T-cell (primary cell): ENCODE measurements around the genes DSG3 and ASXL3.

DNA sequence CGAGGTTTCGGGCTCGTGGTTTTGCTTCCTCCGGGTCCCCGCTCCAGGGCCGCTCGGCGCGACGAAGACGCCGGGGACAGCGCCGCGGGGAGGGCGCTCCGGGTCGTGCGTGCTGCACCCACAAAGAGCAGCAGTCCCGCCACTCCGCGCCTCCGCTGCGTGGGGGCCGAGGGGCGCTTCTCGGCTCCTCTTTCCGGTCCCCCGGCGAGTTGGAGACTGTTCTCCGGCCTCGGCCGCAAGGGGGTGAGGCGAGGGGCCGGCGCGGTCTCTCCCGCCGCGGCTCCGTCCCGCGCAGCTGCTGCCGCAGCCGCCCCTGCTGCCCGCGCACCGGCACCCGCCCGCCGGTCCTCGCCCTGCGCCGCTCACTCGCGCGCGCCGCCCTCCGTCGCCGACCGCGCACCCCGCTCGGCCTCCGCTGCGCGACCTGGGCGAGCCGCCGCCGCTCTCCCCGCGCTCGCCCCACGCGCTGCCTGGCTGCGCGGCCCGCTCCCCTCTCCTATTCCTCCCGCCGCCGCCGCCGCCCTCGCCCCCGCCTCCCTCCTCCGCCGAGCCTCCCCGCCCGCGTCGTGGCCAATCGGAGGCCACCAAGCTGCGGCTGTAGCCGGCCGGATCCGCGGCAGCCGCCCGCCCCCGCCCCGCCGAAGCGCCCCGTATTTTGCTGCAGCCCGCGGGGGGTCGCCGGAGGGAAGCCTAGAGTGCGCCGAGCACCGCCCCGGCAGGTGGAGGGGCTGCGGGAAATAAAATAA lies 740 bp upstream of the CDH2 start:
- PRO-cap, 7 experiments = no peak in any of the 7 experiments

DNA sequence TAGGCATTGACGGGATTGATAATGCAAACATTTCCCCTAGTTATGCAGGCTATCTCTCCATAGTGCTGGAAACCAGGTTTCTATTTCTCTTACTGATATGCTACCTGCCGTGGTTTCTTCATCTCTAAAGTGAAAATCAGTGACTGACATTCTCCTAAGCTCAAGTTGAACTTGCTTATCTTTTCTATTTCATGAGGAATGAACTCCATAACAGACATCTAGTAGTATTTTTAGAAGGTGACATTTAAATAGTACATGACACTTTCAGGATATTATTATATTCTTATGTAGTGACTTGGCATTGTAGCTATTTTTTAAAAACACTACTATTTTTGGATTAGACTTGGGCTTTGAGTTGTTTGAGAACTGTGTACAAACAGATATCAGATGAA lies 1381.8 kb downstream of the DSC3 start:
- PRO-cap, 7 experiments = no peak in any of the 7 experiments

- PRO-cap, 7 experiments = no peak in any of the 7 experiments
These were observed 859 bp upstream of the DSC2 start for GRCh38 chr18:31103036-31103523.

DNA sequence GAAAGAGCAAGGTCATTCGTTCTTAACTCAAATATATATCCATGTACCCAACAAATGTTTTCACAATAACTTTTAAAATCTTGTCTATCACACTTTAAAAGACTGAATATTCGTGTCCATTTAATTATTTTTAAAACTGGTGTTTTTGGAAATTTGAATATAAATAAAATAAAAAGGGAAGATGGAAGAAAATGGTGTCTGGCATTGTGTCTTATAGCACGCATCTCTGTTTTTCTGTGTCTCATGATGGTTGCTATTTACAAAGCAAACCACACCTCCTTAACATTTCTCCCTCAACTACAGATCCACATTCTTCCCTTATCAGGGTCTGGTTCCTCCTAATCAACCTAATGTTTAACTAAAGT lies 55.9 kb upstream of the DSG1 start:
- PRO-cap, 7 experiments = no peak in any of the 7 experiments

- PRO-cap, 7 experiments = no peak in any of the 7 experiments
These were observed 20.6 kb upstream of the DSG3 start for GRCh38 chr18:31426708-31427493.

DNA sequence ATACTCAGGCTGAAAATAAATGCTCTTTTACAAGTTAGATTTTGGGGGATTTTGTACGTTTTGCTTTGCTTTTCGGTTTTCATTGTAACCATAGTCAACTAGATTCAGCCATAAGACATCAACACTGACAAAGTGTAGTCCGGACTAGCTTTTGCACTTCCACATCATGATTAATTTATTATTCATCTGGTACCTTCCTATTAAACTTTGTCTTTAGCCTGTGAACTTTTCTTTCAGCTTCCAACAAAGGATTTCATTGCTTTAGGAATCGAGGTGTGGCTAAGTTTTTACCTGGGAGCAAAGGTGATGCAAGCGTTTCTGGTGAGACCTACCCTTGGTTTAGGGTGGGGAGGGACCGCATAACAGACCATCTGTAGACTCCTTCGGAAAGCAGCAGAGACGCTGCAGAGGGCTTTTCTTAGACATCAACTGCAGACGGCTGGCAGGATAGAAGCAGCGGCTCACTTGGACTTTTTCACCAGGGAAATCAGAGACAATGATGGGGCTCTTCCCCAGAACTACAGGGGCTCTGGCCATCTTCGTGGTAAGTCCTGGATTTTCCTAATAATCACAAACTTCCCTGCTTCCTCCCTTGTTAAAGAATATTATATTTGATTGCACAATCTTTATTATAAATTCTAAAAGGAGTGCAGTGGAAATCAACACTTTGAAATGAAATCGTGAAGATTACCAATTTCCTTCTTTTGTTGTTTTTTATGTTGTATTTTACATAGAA lies at the start of gene DSG3:
TSS of gene DSG3 (plus strand) at position 360 of the 736 bp plus-strand sequence.
- PRO-cap, 7 experiments = no peak in any of the 7 experiments

- PRO-cap, 7 experiments = no peak in any of the 7 experiments
These were observed 1.3 kb downstream of the DSG2 start for GRCh38 chr18:31499253-31499672.

GRCh38 chr18:31740105-31740563 lies 20.5 kb downstream of the SLC25A52 start:
- PRO-cap, 7 experiments = no peak in any of the 7 experiments

DNA sequence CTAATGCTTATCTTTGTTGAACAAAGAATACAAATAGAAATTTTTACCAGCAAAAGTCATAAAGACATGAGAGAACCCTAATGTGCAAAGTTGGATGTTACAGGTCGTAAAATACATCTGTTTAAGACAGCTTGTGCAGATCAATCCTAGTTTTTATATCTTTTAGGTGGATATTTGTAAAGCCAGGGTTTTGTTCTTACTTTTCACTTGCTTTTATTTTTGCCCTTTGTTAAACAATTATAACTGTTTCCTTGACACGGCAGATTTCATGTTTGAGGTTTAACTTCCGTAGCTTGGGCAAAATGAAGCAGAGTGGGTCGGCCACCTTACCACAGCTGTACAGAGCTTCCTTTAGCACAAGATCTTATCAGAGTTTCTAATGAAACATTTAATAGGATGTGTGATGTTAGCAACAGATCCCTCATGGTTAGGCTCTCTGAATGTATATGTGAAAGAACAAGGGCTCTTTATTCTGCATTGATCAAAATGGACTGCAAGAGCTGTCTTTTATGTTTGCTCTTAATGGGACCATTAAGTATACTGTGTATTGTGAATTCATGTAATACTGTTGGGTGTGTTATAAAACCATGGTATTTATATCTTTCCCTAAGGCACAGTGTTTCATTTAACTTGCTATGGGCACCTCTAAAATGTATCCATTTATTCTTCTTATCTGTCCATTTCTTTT lies 22.3 kb downstream of the RNF125 start:
- PRO-cap, 7 experiments = peak in 3 of 7 experiments; most common plus-strand start position 275 of the sequence (in 1); most common minus-strand start position 274 of the sequence (in 3)

- PRO-cap, 7 experiments = no peak in any of the 7 experiments
These were observed 131.7 kb downstream of the MEP1B start for GRCh38 chr18:32321289-32322103.

GRCh38 chr18:32384147-32384402 lies 86.6 kb downstream of the GAREM1 start:
- PRO-cap, 7 experiments = no peak in any of the 7 experiments

DNA sequence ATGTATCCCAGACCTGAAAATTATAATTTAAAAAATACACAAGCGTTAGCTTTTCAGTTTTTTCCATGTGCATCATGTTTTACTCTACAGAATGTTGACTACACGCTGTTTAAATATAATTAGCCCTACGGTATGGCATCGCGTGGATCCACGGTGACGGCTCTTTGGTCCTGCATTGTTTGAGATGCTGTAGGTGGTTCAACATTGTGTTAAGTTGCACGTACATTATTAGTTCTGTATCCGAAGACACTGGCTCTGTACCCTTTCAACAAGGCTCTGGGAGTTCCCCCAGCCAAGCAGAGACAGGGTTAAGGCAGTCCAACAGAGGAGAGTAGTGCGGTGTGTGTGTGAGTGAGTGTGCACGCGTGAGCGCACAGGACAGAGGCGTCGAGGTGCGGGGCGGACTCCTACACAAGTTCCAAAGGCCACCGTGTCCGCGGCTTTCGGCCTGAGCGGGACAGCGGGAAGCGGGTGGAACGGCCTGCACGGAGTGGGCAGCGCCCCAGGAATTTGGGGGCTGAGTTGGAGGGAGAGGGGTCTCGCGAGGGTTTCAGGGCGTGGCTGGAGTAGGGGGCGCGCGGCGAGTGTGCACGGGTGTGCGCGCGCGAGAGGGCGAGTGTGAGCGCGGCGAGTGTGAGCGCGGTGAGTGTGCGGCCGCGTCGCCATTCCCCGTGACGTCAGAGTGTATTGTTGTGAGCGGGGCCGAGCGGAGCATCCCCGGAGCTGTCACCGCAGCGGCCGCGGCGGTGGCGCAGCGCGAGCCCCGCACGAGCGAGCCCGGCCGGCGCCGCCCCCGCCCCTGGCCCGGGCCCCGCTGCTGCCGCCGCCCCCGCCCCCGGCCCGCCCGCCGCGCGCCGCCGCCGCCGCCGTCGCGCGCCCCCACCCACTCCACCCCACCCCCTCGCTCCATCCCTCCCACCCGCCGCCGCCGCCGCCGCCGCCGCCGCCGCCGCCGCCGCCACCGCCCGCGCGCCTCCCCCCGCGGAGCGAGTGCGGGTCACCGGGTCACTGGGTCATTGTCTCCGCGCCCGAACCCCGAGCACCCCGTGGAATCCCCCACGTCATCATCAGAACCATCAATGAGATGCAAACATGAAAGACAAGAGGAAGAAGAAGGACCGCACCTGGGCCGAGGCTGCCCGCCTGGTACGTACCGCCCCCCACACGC lies at the start of gene ASXL3:
TSS of gene ASXL3 (plus strand) at position 680 of the 1,168 bp plus-strand sequence.
- PRO-cap, 7 experiments = no peak in any of the 7 experiments

- PRO-cap, 7 experiments = no peak in any of the 7 experiments
These were observed 243.0 kb downstream of the ASXL3 start for GRCh38 chr18:33820551-33821814.

DNA sequence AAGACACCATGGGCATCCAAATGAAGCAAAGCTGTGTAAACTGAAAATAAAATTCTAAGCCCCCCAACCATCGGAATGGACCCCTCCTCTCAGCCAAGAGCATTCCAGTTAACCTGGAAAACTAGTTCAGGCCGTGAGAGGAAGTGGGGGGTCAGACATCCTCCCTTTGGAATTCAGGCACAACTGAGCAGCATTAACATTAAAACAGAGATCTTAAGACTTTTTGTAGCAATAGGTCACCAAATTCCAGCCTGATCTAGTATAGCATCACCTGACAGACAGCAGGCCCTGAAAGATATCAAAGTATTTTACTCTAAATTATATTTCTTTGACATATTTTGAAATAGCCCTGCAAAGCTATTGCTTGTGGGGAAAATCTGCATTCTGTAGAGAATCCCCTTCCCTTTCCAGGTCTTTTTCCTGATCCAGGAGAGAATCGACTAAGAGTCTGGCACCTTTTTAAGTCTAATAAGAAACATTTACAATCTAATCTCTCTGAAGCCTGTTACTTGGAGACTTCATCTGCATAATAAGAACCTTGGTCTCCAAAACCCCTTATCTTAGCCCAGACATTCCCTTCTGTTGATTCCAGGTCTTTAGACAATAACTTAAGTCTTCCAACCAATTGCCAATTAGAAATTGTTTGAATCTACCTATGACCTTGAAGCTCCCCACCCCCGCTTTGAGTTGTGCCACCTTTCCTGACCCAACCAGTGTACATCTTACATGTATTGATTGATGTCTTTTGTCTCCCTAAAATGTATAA lies 49.8 kb upstream of the DTNA start:
- PRO-cap, 7 experiments = no peak in any of the 7 experiments

- PRO-cap, 7 experiments = no peak in any of the 7 experiments
These were observed 124.9 kb downstream of the DTNA start for GRCh38 chr18:34834902-34835401.

GRCh38 chr18:35289173-35290080 lies 602 bp downstream of the ZSCAN30 start:
- PRO-cap, 7 experiments = peak in 6 of 7 experiments; most common plus-strand start chr18:35289890 (in 4); most common minus-strand start chr18:35289929 (in 3)

- PRO-cap, 7 experiments = no peak in any of the 7 experiments
These were observed 33.4 kb upstream of the ZNF396 start for GRCh38 chr18:35410576-35410932.

GRCh38 chr18:35458686-35459533 lies 38.9 kb downstream of the INO80C start:
- PRO-cap, 7 experiments = no peak in any of the 7 experiments

DNA sequence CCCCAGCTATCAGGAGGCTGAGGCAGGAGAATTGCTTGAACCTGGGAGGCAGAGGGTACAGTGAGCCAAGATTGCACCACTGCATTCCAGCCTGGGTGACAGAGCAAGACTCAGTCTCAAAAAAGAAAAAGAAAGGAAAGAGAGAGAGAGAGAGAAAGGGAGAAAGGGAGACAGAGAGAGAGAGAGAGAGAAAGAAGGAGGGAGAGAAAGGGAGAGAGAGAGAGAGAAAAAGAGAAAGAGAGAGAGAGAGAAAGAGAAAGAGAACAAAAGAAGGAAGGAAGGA lies 141.9 kb upstream of the C18orf21 start:
- PRO-cap, 7 experiments = no peak in any of the 7 experiments

- PRO-cap, 7 experiments = no peak in any of the 7 experiments
These were observed 26.1 kb downstream of the C18orf21 start for GRCh38 chr18:35998465-35999068.